Measurements from ENCODE around the genes IRF8 and FOXC2.

- PRO-cap, 3 experiments: no peak in any of the 3 experiments
- RAMPAGE, long total RNA: no peak
Observed at GRCh38 chr16:85650689-85651348, 37.7 kb downstream of the GSE1 start.

DNA sequence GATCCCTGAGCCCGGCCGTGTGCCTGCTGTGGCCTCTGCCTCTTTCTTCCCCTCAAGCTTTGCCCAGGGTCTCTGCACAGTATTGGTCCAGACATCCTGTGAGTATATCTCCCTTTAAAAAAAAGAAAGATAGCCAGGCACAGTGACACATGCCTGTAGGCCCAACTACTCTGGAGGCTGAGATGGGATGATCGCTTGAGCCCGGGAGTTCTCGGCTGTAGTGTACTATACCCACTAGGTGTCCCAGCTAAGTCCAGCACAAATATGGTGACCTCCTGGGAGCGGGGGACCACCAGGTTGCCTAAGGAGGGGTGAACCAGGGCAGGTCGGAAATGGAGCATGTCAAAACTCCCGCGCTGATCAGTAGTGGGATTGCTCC lies 29.5 kb downstream of the GINS2 start:
- PRO-cap, 3 experiments: no peak in any of the 3 experiments
- RAMPAGE, long total RNA: no peak

- PRO-cap, 3 experiments: peak in 1 of 3 experiments; most common plus-strand start chr16:85750372 (in 1)
- RAMPAGE, long total RNA: no peak
Observed at GRCh38 chr16:85749848-85750761, 791 bp downstream of the C16orf74 start.

DNA sequence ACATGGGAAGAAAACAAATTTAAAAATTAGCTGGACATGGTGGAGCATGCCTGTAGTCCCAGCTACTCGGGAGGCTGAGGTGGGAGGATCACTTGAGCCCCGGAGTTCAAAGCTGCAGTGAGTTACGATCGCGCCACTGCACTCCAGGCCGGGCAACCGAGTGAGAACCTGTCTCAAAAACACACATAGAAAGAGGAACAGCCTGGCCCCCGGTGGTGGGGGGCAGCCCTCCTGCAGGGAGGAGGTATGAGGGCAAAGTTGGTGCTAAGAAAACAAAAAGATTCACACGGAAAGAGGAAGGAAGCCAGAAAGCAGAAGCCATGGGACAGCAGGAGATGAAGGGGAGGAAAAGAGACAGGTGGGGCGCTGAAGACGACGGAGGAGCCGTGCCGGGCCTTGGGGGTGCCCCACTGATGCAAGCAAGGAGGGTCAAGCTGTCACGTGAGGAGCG lies 8.2 kb upstream of the C16orf74 start:
- PRO-cap, 3 experiments: no peak in any of the 3 experiments
- RAMPAGE, long total RNA: no peak

DNA sequence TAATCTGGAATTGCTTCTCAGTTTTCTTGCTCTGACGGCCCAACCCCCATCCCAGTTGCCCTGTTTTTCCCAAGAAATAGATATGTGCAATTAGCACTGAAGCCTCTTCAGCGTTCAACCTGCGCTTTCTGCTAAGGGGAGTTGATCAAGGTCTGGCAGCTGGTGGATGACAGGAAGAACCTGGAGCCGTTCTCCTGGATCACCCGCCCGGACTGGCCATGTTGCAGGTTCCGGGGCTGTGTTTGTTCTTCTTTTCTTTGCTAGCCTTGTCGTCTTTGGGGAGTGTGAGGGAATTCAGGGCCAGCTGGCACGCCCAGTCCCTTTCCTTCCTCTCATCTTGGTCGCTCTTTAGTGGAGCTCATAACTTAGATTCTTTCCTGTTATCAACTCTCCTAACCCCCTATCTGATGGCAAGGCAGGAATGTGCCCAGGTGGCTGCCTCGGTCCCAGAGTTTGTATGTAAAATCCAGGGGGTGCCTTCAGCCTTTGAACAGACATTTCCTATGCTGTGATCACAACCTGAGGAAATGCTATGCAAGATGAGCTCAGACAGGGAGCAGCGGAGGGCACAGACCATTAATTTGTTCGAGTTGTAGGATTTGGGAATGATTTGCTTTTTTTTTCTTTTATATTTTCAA lies 28.8 kb upstream of the IRF8 start:
- PRO-cap, 3 experiments: no peak in any of the 3 experiments
- RAMPAGE, long total RNA: no peak

DNA sequence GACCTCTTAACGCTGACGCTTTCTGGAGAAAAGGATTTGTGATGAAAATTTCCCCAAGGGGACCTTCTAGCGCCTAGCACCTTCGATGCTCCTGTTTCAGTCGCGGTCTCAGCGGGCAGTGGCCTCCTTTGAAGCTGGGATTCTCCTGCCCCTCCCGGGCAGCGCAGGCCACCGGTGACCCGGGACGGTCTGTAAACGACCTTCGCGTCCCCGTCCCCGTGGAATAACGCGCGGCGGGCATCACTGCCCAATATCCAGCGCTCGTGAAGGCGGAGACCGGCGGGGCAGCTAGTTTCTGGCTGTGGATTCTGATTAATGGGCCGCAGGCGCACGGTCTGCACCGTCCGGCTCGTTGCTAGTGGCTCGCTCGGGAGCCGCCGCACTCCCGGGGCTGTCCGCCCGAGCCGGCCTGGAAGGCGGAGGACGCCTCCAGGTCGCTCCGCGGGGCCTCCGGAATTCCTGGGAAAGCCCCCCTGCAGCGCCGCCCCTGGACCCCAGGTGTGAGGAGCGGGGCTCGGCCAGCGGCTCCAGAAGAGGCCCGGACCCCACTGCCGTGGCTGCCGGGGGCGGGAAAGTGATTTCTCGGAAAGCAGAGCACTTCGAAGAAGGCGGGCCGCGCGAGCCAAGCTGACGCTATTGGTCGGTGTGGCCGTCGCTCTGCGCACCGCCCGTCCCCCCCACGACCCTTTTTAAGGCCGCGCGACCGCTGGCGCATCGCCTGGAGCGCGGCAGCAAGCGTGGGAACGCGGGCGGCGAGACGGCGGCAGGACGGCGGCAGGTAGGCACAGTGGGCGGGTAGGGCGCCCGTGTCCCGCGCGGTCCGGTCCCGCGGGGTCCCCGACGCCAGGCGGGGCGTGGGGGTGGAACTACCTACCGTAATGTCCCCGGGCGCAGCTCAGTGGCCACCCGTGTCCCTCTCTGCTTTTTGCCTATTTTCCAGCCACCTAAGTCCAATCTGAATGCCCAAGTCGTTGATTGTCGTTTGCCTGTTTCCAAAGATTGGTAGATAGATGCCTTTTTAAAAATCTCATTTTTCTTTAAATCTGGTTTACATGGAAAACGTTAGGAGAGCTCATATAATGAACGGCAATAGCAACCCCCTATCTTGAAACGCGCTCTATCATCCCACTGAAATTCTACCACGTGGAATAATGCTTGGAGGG lies at the start of gene IRF8:
Gene IRF8, plus strand, starts transcription at position 717 of the 1,163 bp plus-strand sequence.
- PRO-cap, 3 experiments: peak in 2 of 3 experiments; most common plus-strand start position 717 of the sequence (in 2); most common minus-strand start position 576 of the sequence (in 1)
- RAMPAGE, long total RNA: start-site peak on the plus strand centred at position 718 of the sequence, 8 bp wide, 345 and 92 reads in 2 replicates

GRCh38 chr16:85899879-85900843 lies 1.2 kb downstream of the IRF8 start:
- PRO-cap, 3 experiments: no peak in any of the 3 experiments
- RAMPAGE, long total RNA: no peak

DNA sequence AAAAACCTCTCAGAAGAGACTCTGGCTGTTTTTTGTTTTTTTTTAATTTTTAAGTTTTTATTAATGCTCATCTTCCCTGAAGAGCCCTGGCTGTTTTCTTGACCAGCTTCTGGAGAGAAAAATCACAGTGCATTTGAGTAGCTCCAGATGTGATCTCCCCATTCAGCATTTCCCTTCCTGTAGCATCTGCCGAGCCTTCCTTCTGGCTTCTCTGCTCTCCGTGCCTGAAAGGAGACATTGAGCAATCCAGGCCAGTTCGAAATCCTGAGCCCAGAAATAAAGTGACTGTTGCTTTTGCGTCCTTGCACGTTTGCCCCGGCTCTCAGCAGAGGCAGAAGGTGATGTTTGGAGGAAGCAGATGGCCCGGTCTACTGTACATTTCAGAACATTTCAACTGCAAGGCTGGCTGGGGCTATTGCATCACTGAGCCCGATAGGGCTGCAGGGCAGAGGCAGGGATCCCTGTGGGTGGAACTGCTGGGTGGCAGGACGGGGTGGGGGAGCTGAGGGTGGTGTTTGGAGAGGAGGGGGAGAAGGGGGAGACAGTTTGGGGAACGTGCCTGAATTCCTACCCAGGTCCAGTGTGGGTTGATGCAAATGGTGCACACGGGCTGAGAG lies 29.4 kb downstream of the IRF8 start:
- PRO-cap, 3 experiments: no peak in any of the 3 experiments
- RAMPAGE, long total RNA: no peak

- PRO-cap, 3 experiments: no peak in any of the 3 experiments
- RAMPAGE, long total RNA: no peak
Observed at GRCh38 chr16:85965034-85965615, 66.2 kb downstream of the IRF8 start.

DNA sequence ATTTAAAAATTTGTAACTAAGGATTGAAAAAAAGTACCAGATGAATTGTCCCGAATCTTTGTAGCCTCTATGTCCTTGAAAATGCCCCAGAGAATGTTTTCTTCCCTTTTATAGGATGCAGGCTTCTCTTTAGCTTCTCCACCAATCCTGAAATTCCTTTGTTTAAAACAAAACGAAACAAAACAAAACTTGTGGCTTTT lies 269.7 kb upstream of the FOXF1 start:
- PRO-cap, 3 experiments: no peak in any of the 3 experiments
- RAMPAGE, long total RNA: no peak

- PRO-cap, 3 experiments: no peak in any of the 3 experiments
- RAMPAGE, long total RNA: no peak
Observed at GRCh38 chr16:86294351-86294994, 215.9 kb upstream of the FOXF1 start.

GRCh38 chr16:86298187-86298488 lies 212.2 kb upstream of the FOXF1 start:
- PRO-cap, 3 experiments: no peak in any of the 3 experiments
- RAMPAGE, long total RNA: no peak

GRCh38 chr16:86349364-86349829 lies 160.9 kb upstream of the FOXF1 start:
- PRO-cap, 3 experiments: no peak in any of the 3 experiments
- RAMPAGE, long total RNA: no peak

DNA sequence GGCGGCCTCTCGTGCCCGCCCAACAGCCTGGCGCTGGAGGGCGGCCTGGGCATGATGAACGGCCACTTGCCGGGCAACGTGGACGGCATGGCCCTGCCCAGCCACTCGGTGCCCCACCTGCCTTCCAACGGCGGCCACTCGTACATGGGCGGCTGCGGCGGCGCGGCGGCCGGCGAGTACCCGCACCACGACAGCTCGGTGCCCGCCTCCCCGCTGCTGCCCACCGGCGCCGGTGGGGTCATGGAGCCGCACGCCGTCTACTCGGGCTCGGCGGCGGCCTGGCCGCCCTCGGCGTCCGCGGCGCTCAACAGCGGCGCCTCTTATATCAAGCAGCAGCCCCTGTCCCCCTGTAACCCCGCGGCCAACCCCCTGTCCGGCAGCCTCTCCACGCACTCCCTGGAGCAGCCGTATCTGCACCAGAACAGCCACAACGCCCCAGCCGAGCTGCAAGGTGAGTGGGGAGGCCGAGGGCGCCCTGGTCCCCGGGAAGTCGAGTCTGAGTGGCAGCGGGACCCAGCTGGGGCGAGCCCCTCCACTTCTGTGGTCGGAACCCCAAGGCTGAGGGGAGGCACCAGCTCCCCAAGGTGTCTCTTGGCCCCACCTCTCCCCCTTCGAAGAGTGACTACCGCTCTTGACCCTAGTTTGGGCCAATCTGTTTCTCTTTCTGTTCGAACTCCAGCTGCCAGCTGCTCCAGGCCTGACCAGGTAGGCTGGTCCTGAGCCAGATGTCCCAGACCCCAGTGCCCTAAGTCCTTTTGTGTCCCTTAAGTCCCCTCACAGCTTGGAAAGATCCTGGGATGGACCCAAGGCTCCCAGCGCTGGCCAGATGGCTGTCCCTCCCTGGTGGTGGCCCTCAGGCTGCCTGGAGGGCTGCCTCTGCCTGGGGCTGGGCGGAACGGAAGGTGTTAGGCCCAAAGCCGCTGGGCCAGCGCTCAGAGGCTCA lies 1.0 kb downstream of the FOXF1 start:
- PRO-cap, 3 experiments: no peak in any of the 3 experiments
- RAMPAGE, long total RNA: no peak

DNA sequence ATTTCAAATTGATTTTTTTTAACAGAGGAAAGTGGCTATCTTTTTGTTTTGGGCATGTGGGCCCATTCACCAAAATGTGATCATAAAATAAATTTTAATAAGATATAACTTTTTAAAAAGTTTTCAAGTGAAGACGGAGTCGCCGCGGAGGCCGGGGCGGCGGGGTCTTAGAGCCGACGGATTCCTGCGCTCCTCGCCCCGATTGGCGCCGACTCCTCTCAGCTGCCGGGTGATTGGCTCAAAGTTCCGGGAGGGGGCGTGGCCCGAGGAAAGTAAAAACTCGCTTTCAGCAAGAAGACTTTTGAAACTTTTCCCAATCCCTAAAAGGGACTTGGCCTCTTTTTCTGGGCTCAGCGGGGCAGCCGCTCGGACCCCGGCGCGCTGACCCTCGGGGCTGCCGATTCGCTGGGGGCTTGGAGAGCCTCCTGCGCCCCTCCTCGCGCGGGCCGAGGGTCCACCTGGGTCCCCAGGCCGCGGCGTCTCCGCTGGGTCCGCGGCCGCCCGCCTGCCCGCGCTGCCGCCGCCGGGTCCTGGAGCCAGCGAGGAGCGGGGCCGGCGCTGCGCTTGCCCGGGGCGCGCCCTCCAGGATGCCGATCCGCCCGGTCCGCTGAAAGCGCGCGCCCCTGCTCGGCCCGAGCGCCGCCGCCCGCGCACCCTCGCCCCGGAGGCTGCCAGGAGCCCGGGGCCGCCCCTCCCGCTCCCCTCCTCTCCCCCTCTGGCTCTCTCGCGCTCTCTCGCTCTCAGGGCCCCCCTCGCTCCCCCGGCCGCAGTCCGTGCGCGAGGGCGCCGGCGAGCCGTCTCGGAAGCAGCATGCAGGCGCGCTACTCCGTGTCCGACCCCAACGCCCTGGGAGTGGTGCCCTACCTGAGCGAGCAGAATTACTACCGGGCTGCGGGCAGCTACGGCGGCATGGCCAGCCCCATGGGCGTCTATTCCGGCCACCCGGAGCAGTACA lies at the start of gene FOXC2:
Gene FOXC2, plus strand, starts transcription at position 304 of the 955 bp plus-strand sequence.
- PRO-cap, 3 experiments: peak in 2 of 3 experiments; most common minus-strand start position 186 of the sequence (in 2)
- RAMPAGE, long total RNA: no peak

- PRO-cap, 3 experiments: peak in 1 of 3 experiments; most common plus-strand start chr16:86586595 (in 1)
- RAMPAGE, long total RNA: no peak
Observed at GRCh38 chr16:86586416-86586748, 8.0 kb downstream of the FOXL1 start.

GRCh38 chr16:86609250-86609685 lies 30.9 kb downstream of the FOXL1 start:
- PRO-cap, 3 experiments: no peak in any of the 3 experiments
- RAMPAGE, long total RNA: no peak

DNA sequence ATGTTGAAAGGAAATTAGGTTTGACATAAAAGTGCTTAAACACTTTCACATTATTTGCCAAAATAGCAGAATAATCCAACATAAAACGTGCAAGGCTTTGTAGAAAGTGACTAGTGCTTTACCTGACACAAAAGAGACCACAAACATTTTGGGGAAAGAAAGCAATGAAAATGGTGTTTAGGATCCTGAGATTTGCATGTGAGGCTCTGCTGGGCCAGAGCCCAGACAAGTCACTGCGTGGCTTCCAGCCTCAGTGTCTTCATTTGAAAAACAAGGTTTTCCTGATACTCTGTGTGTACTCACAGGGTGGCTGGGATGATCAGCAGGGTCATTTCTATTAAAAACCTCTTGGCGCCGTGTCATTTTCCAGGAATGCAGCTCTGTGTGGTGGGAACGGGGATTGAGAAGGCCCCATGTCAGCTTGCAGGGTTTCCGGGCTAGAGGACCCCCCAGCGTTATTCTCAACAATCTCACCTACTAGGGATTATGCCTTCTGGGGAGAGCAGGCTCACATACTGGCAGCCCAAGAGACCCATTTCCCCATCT lies 73.4 kb downstream of the FOXL1 start:
- PRO-cap, 3 experiments: no peak in any of the 3 experiments
- RAMPAGE, long total RNA: no peak

GRCh38 chr16:86727196-86727591 lies 148.8 kb downstream of the FOXL1 start:
- PRO-cap, 3 experiments: no peak in any of the 3 experiments
- RAMPAGE, long total RNA: no peak

- PRO-cap, 3 experiments: no peak in any of the 3 experiments
- RAMPAGE, long total RNA: no peak
Observed at GRCh38 chr16:87033992-87034390, 283.2 kb downstream of the C16orf95 start.